Thoracic aorta (tissue), 1 donor: Measurements from ENCODE around the genes EPHA5, SULT1B1, OPRPN and MUC7.

- RAMPAGE, long total RNA, result no peak
Observed at GRCh38 chr4:59818654-59819068, 1381.5 kb upstream of the ADGRL3 start.

GRCh38 chr4:61646607-61646993, 446.5 kb downstream of the ADGRL3 start:
- RAMPAGE, long total RNA, result no peak

- RAMPAGE, long total RNA, result no peak
Observed at GRCh38 chr4:62324084-62324592, 1124.0 kb downstream of the ADGRL3 start.

DNA sequence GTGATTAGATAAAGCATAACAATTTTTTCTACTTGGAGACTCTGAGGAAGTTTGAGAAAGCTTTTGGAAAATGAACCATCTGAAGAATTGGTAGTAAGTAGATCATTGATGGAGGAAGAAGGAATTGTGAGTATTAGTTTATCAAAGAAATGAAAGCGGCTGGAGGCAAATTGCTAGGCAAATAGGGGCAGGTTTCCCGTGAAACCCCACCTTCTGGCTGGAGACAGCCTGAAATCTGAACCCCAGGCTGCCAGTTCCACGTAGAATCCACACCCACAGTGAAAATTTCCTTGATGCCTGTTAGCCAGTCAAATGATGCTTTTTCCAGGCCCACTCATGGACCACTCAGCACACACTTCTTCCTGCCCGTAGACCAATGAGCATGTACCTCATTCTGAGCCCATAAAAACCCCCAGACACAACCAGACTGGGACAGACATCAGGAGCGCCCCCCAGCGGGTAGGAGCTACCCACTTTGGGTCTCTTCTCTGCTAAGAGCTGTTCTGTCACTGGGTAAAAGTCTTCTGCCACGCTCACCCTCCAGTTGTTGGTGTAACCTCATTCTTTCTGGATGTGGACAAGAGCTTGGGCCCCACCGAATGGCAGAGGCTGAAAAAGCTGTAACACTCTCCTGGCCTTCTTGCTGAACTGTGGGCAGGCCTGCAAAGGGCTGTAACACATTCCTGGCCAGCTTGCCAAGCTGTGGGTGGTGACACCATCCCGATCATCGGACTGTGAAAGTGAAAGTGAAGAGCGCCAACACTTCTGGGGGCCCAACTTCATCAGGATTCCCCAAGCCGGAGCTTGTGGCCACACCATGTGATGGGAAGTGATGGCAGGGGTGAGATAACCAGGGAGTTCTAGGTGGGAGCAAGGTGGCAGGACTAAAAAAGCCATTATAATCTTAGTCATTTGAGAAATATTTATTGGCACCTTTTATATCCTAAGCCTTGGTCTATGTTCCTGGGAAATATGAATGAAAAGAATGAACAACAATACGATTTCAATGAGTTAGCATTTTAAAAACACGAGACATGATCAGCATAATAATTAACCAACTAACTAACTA, 137.6 kb downstream of the TECRL start:
- RAMPAGE, long total RNA, result no peak

GRCh38 chr4:65024230-65024573, 615.0 kb upstream of the TECRL start:
- RAMPAGE, long total RNA, result no peak

GRCh38 chr4:65670192-65671083, at the start of gene EPHA5:
Gene EPHA5 (minus strand): TSS chr4:65670489.
- RAMPAGE, long total RNA, result start-site peak on the minus strand at chr4:65670468-65670534, 6 reads

- RAMPAGE, long total RNA, result no peak
Observed at GRCh38 chr4:67000681-67000890, 544.7 kb downstream of the CENPC start.

- RAMPAGE, long total RNA, result no peak
Observed at GRCh38 chr4:67721719-67722372, 20.9 kb upstream of the UBA6 start.

DNA sequence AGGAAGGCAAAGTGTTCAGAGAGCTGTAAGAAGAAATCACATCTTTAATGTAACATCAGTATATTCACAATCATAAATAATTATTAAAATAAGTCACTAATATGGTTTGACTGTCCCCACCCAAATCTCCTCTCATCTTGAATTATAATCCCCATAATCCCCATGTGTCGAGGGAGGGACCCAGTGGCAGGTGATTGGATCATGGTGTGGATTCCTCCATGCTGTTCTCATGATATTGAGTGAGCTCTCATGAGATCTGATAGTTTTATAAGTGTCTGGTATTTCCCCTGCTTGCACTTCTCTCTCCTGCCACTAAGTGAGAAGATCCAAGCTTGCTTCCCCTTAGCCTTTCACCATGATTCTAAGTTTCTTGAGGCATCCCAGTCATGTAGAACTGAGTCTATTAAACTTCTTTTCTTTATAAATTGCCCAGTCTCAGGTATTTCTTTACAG, 9.8 kb downstream of the UGT2B17 start:
- RAMPAGE, long total RNA, result no peak

DNA sequence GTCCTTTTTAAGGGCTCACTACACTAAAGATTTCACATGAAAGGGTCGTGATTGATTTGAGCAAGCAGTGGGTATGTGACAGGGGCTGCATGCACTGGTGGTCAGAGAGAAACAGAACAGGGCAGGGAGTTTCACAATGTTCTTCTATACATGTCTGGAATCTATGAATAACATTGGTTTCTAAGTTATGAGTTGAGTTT, 119 bp upstream of the UGT2B17 start:
- RAMPAGE, long total RNA, result no peak

DNA sequence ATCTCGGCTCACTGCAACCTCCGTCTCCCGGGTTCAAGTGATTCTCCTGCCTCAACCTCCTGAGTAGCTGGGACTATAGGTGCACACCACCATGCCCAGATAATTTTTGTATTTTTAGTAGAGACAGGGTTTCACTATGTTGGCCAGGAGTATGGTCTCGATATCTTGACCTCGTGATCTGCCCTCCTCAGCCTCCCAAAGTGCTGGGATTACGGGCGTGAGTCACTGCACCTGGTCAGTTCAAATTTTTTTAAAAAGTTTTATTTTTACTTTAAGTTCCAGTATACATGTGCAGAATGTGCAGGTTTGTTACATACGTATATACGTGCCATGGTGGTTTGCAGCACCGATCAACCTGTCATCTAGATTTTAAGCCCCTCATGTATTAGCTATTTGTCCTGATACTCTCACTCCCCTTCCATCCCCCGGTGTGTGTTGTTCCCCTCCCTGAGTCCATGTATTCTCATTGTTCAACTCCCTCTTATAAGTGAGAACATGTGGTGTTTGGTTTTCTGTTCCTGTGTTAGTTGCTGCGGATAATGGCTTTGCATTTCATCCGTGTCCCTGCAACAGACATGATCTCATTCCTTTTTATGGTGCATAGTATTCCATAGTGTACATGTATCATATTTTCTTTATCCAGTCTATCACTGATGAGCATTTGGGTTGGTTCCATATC, 20.4 kb downstream of the UGT2B15 start:
- RAMPAGE, long total RNA, result no peak

DNA sequence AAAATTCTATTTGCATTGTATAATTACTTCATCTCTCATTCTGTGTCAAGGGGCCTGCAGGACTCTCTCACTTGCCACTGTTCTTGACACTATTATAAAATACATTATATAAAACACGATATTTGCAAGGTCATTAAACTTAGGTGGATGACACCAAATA, 257 bp upstream of the UGT2B10 start:
- RAMPAGE, long total RNA, result no peak

- RAMPAGE, long total RNA, result no peak
Observed at GRCh38 chr4:69034442-69035029, 61.7 kb upstream of the UGT2B7 start.

- RAMPAGE, long total RNA, result no peak
Observed at GRCh38 chr4:69057787-69058478, 38.3 kb upstream of the UGT2B7 start.

DNA sequence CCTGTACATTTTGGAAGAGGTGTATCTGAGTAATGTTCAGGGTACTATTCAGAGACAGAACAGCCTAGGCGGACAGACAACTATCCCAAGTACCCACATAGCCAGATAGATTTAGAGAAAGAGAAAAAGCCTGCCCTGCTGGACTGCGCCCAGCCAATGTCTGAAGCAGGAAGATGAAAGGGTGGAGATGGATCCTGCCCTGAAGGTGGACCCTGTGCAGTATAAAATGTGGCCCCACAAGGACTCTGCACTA, 8.6 kb downstream of the UGT2B7 start:
- RAMPAGE, long total RNA, result no peak

DNA sequence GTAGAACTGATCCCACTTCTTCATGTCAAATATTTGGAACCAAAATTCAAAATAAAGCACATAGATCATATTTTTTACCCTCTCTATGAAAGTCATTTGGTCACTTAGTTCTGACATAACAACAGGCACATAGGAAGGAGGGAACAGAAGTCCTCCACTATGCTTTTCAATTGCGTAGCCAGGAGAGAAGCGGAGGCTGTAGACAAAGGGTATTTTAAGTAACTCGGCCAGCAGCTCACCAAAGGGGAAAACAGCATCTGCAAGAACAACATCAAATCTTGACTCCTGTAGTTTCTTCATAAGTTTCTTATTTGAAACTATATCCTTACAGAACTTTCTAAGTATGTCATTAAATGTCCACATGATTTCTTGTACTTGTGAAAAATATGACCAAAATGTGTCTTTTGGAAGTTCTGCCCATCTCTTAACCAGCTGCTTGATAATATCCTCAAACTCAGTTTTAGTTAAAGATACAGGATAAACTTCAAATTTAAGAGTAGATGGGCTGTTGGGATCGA, 492 bp downstream of the UGT2B4 start:
- RAMPAGE, long total RNA, result no peak

- RAMPAGE, long total RNA, result no peak
Observed at GRCh38 chr4:69760358-69760884, at the start of gene SULT1B1. Gene SULT1B1 (minus strand): TSS chr4:69760620.

GRCh38 chr4:69831563-69832170, 28.3 kb downstream of the SULT1E1 start:
- RAMPAGE, long total RNA, result no peak

DNA sequence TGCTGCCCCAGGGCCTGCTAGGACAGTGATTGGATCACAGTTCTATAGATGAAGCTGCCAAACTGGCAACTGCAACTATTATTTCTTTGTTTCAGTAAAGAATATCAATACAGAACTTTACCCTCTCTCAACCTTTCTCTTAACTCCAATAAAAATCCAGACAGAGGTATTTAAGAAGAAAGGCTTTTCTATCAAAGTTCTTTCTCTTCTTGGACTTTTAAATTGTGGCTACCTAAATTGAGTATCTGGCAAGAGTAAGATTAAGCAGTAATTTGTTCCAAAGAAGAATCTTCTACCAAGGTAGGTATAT, at the start of gene OPRPN:
Gene OPRPN, plus strand, starts transcription at position 200 of the 310 bp plus-strand sequence.
- RAMPAGE, long total RNA, result no peak

GRCh38 chr4:70471892-70472353, at the start of gene MUC7:
Gene MUC7 (plus strand): TSS chr4:70472197.
- RAMPAGE, long total RNA, result no peak